Prostate gland (tissue), 2 donors: ENCODE measurements around a stretch of chr4.

DNA sequence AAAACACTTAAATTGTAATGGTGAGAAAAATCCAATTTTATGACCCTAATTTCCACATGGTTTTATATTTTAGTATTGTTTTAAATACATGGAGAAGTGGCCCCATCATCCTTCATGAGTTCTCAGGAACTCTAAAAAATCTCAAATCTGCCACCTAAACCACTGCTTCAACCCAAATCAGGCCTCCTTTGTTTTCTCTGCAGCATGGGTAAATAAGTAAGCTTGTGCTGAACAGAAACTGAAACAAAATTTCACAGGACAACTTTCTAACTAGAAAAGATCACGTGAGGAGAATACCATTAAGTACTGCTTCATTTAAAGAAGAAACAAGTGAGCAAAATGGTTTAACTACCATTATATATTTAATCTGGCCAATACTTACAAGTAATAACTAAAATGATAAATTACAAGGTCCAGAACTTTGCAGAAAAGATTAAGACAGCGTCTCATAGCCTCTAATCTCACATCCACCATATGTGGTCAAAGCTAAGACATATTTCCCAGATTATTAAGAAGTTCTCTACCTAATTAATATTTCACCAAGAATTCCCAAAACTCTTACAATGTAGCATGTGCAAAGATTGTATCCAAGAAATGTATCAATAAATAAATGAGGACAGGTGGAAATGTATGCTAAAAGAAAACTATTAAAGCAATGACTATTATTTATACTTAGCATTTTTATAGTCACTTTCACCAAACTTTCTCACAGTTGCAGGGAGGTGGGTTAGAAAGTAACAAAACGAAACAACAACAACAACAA lies 2.4 kb downstream of the ARAP2 start:
- PRO-cap, result no peak
- RAMPAGE, long total RNA, 2 experiments, result no peak in any of the 2 experiments

- PRO-cap, result no peak
- RAMPAGE, long total RNA, 2 experiments, result no peak in any of the 2 experiments
These were observed 104.9 kb downstream of the DTHD1 start for GRCh38 chr4:36386353-36386692.

DNA sequence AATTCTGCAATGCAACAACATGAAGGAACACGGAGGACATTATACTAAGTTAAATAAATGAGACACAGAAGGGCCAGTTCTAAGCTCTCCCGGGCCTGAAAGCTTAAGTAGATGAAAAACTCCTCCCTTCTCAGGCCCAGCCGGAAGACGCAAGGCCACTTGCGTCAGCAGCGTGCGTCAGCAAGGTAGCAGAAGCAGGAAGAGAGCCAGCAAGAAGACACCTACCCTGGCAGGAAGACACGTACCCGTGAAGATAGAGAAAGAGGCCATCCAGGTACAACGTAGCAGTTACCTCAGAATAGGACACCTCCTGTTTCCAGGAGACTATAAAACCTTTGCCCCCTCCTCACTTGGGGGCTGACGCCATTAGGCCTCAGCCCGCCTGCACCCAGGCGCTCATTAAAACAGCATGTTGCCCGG lies 242.9 kb upstream of the NWD2 start:
- PRO-cap, result no peak
- RAMPAGE, long total RNA, 2 experiments, result no peak in any of the 2 experiments

DNA sequence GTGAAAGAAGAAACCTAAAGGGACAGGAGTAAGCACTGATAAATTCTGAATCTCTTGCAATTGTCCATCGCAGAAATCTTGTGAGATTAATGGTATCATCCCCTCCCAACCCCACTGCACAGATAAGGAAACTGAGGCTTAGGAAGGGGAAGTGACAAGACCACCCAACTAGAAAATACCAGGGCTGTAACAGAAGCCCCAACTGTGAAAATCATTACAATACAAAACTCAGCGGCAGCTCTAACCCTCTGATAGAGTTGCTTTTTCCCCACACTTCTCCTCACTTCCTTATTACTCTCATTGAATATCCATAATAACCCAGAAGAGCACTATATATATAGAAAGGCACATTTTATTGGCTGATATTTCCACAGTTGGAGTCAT lies 46.8 kb upstream of the NWD2 start:
- PRO-cap, result no peak
- RAMPAGE, long total RNA, 2 experiments, result no peak in any of the 2 experiments

- PRO-cap, result no peak
- RAMPAGE, long total RNA, 2 experiments, result no peak in any of the 2 experiments
These were observed 107.7 kb downstream of the C4orf19 start for GRCh38 chr4:37561501-37561823.

DNA sequence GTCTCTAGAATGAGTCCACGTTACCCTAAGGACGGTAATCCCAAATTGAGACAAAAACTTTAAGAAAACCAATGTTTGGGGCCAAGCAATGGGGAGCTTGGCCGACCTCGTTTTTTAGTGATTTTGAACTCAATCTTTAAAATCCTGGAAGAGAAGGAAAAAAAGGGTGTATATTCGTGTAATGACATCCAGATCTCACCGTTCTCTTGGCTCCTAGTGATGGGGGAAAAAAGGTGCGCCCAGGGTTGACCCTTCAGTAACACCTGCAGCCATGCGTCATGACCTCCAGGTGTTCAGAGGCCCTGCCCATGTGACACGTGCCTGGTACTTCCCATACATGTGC lies 90.4 kb downstream of the RELL1 start:
- PRO-cap, result unidirectional peak, minus-strand start at position 116 of the sequence
- RAMPAGE, long total RNA, 2 experiments, result no peak in any of the 2 experiments

- PRO-cap, result no peak
- RAMPAGE, long total RNA, 2 experiments, result no peak in any of the 2 experiments
These were observed 20.5 kb downstream of the RELL1 start for GRCh38 chr4:37665447-37666317.

GRCh38 chr4:37675098-37675577 lies 11.0 kb downstream of the RELL1 start:
- PRO-cap, result no peak
- RAMPAGE, long total RNA, 2 experiments, result no peak in any of the 2 experiments

- PRO-cap, result no peak
- RAMPAGE, long total RNA, 2 experiments, result no peak in any of the 2 experiments
These were observed 68.1 kb upstream of the RELL1 start for GRCh38 chr4:37754101-37754831.

GRCh38 chr4:37885447-37885943 lies 5.4 kb upstream of the TBC1D1 start:
- PRO-cap, result no peak
- RAMPAGE, long total RNA, 2 experiments, result no peak in any of the 2 experiments

DNA sequence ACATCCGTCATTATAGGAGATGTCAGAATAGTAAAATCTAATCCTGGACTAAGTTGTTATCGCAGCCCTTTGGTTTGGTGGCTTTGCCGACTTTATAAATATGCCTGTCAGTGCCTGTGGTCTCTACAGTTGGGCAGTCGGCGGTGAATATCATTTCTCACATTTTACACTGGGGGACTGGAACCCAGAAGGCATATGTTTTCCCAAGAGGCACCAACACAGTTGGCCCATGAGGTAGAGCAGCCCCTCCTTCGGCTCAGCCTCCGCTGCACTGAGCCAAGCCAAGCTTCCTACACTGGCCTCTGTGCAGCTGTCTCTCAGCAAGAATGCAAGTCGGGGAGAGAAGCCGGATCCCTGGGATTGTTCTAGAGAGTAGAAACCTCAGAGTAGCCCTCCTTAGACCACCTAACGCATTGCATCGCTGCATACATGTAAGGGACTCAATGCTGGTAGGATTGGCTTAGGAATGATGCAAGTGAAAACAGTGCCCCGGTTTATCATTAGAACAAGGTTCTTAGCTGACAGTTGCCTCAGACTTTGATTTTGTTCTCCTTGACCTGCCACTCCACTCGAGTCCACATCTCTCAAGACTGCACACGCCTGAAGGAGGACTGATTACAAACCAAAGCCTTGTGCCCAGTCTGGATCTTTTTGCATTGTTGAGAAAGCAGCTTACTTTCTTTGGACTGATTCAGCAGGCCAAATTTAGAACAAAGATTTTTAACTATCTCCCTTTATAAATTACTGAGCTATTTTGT lies 125.3 kb downstream of the PTTG2 start:
- PRO-cap, result no peak
- RAMPAGE, long total RNA, 2 experiments, result no peak in any of the 2 experiments

GRCh38 chr4:38128806-38129949 lies 169.0 kb downstream of the PTTG2 start:
- PRO-cap, result no peak
- RAMPAGE, long total RNA, 2 experiments, result no peak in any of the 2 experiments

DNA sequence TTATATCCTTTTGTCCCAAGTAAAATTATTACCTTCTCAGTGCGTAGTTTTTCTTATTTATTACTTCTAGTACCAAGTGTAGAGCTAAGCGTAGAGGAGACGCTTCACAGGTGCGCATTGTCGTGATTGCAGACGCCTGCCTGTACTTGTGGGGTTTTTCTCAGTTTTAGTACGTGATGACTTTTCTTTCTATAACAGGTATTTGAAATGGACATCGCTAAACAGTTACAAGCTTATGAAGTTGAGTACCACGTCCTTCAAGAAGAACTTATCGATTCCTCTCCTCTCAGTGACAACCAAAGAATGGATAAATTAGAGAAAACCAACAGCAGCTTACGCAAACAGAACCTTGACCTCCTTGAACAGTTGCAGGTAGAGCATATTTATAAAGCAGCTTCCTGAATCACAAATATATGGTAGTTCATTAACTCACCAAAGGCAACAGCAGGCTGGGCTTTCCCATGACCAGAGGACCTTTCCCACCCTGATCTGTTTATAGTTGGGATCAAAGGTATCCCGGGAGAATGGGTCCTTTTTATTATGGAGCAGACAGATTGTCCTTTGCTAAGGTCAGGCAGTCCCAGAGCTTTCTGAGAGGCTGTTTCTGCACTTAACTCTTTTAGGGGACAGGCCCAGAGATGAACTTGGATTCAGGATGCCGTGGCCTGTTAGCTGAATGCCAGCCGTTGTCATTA lies 172.8 kb downstream of the PTTG2 start:
- PRO-cap, result no peak
- RAMPAGE, long total RNA, 2 experiments, result no peak in any of the 2 experiments

DNA sequence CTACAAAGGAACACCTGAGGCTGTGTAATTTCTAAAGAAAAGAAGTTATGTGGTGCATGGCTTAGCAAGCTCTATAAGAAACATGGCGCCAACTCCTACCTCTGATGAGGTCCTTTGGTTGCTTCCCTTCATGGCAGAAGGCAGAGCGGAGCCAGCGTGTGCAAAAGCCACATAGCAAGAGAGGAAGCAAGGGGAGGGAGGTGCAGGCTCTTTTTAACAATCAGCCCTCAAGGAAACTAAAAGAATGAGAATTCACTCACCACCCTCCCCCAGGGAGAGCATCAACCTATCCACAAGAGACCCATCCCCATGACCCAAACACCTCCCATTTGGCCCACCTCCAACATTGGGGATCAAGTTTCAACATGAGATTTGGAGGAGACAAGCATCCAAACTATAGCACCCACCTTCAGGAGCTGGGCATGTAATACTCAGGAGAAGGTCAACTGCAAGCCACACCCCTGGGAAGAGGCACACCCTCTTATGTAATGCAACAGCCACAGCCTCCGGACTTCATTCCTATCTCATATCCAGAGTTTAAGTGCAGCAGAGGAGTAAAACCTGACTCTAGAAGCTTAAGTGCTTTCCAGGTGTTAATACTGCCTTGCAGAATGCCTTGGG lies 197.2 kb downstream of the PTTG2 start:
- PRO-cap, result no peak
- RAMPAGE, long total RNA, 2 experiments, result no peak in any of the 2 experiments

- PRO-cap, result no peak
- RAMPAGE, long total RNA, 2 experiments, result no peak in any of the 2 experiments
These were observed 230.5 kb downstream of the PTTG2 start for GRCh38 chr4:38190712-38191017.

GRCh38 chr4:38242809-38243773 lies 282.9 kb downstream of the PTTG2 start:
- PRO-cap, result no peak
- RAMPAGE, long total RNA, 2 experiments, result no peak in any of the 2 experiments

GRCh38 chr4:38275185-38275703 lies 315.0 kb downstream of the PTTG2 start:
- PRO-cap, result no peak
- RAMPAGE, long total RNA, 2 experiments, result no peak in any of the 2 experiments

- PRO-cap, result no peak
- RAMPAGE, long total RNA, 2 experiments, result no peak in any of the 2 experiments
These were observed 335.1 kb upstream of the KLF3 start for GRCh38 chr4:38328906-38329247.

GRCh38 chr4:38424505-38425118 lies 239.4 kb upstream of the KLF3 start:
- PRO-cap, result no peak
- RAMPAGE, long total RNA, 2 experiments, result no peak in any of the 2 experiments

DNA sequence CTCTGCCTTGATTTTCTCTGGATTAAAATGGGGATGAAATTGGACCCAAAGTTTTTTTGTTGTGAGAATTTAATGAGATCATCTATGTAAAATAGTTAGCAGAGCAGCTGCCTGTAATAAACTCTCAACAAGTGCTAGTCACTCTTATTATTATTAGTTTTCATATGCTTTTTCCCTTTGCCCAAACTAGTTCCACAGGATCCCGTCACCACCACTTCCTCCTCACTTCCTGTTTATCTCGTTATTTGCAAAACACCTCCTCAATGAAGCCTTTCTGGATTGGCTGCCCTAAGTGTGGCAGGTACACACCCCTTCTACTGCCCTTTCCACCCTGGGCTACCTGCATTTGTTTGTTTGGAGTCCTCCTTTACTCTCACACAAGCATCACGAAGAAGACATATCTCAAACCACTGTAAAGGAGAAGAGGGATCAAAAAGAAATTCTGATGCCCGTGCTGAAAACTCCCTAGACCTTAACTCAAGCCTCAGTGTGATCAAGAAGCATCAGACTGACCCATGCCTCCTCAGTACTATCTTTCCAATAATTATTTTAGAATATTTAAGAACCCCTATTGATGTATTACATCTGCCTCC lies 54.3 kb upstream of the KLF3 start:
- PRO-cap, result no peak
- RAMPAGE, long total RNA, 2 experiments, result no peak in any of the 2 experiments